ENCODE measurements around the genes NRP2 and ZDBF2.

GRCh38 chr2:205679859-205680621 is 2.3 kb upstream of the NRP2 start:
- RRBS, result no CpG with 5 or more reads among the region's 5 CpGs

GRCh38 chr2:205682111-205683360 is at the start of gene NRP2:
TSS of gene NRP2 (plus strand) at chr2:205682501.
- RRBS, result 2% methylated on average over 21 of the region's 96 CpGs

DNA sequence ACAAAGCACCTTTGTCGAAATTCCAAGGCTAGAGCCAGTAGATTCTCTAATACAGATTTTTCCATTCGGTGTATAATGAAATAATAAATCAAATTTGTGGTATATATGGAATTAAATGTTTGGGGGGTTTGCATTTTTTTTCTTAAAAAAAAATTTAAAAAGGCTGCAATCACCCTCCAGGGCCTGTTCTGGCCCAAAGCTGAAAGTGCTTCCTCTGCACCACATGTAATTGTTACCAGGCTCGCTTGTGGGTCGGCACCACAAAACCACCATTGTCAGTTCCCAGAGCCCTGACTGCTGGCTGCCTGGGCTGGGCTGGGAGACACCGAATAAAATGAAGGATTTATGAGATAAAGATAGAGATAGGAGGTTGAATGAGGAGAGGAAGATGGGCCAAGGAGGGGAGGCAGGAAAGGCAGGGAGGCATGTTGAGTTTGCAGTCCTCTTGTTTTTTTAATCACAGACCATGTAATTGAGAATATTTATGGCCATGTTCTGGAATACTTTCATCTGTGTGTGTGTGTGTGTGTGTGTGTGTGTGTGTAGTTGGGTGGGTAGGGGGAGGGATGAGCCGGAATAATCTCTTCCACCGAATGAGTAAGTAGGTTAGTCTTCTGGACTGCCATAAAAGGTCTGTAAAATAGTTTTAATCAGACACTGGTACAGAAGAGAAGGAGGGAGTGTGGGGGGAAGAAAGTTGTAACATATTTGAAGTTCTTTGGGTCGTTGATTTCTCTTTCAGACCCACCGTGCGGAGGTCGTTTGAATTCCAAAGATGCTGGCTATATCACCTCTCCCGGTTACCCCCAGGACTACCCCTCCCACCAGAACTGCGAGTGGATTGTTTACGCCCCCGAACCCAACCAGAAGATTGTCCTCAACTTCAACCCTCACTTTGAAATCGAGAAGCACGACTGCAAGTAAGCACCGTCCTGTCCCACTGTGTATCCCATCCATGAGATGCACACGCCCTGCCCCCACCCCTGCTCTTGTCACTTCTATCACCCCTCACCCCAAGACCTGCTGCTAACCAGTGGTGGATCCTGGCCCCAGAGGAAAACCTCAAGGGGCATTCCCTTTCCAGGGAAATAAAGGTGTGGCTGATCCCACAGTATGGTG is 14.9 kb downstream of the NRP2 start:
- RRBS, result no CpG with 5 or more reads among the region's 19 CpGs

DNA sequence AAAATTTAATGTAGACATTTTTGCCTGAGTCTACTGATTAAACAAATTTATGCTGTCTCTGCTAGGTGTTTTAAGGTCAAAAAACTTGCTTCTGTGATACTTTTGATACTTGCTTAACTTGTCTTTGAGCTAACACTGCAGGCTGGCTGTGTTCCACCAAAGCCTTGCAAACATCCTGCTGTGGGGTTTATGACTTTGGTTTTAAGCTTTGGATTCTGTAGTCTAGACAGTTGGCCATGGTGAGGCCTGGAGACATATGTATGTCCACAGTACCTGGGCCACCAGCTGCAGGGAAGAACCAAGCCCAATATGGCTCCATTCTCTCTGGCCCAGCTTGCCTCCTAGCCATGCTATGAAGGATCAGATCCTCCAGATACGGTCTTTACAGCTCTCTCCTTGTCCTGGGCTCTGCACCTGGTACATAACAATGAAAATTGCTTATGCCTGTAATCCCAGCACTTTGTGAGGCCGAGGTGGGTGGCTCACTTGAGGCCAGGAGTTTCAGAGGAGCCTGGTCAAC is 113.8 kb downstream of the INO80D start:
- RRBS, result no CpG with 5 or more reads among the region's 2 CpGs

DNA sequence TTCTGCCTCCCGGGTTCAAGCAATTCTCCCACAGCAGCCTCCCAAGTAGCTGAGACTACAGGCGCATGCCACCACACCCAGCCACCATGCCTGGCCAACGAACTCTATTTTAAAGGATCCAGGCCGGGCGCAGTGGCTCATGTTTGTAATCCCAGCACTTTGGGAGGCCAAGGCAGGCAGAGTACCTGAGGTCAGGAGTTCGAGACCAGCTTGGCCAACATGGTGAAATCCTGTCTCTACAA is 63.3 kb downstream of the INO80D start:
- RRBS, result no CpG with 5 or more reads among the region's 6 CpGs

DNA sequence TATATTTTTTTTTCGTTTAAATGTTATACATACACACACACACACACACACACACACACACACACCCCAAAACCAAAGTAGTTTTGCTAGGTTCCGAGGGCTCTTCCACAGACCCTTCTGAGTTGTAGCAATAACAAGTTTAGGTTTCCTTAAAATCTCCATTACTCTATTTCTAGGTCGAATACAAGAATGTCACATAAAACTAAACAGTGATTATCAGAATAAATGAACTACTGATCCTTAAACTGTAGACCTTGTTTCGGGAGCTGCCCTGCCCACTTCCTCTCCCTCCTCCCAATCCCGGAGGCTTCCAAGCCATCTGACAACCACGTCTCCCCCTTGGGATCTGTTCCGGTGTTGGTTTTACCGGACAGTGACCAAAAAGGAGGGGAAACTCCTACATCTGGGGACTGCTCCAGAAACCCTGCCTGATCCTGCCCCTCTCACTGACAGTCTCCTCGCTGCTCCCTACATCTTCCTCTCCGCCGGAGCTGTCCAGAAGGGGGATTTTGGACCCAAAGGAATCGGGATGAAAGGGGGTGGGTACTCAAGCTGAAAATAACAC is 1.7 kb downstream of the INO80D start:
- RRBS, result under 1% methylated on average over 7 of the region's 12 CpGs

DNA sequence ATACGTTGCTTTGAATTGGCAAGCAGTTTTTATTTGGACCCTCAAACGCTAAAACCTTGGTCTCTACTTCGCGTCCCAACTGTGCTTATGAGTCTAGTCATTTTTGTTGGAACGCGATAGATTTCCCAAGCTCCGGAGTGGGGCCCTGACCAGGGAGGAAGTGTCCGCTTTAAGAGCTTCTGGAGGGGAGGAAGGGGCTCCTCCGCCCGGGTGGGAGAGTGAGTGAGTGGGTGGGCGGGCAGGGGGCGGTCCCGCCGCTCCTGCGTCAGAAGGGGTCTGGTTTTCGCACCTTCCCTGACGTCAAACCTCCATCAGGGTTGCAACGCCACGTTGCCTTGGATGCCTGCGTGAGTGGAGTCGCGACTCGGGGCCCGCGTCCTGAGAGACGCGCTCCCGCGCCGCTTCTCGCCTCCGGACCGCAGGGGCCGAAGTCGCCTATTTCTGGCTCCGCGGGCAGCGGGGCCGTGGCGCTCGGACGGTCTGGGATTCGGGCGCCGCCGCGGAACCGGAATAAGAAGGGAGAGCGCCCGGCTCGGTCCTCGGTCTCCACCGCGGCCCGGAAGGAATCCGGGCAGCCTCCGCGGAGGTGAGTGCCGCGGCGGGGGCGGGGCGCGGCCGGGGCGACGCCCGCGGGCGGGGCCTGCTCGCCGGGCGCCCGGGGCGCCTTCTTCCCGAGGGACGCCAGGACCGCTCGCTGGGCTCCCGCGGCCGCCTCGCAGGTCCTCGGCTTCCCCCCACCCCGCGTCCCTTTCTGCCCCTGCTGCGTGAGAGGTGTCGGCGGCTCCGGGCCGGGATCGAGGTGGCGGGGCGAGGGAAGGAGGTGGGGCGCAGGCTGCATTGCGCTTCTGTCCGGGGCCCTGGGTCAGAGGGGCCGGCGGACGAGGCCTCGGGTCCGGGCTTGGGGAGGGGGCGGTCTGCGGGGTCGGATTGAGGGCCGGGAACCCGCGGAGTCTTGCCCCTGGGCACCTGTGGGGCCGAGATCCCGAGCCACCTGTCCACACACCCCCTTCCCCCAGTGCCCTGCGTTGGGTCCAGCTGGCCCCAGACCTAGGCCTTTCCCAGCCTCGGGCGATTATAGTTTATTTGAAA is at the start of gene ZDBF2:
Gene ZDBF2, plus strand, starts transcription at position 303 of the 1,089 bp plus-strand sequence.
- RRBS, result 75% methylated on average over 38 of the region's 113 CpGs

DNA sequence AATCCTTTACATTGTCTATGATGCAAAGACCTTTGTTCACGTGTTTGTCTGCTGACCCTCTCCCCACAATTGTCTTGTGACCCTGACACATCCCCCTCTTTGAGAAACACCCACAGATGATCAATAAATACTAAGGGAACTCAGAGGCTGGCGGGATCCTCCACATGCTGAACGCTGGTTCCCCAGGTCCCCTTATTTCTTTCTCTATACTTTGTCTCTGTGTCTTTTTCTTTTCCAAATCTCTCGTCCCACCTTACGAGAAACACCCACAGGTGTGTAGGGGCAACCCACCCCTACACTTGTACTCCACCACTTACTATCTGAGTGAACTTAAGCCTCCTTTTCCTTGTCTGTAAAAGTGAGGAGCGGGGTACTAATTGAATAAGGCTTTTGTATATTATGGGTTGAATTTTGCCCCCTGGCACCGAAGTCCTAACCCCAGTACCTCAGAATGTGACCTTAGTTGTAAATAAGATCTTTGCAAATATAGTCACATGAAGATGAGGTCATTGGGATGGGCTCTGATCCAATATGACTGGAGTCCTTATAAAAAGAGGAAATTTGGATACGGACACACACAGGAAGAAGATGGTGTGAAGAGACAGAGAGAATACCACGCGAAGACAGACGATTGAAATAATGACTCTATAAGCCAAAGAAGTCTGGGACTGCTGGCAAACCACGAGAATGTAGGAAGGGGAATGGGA is 98.3 kb downstream of the CPO start:
- RRBS, result no CpG with 5 or more reads among the region's 12 CpGs

- RRBS, result no CpG with 5 or more reads among the region's 41 CpGs
Observed at GRCh38 chr2:207123130-207124478, 42.1 kb downstream of the KLF7 start.

GRCh38 chr2:207156379-207156997 is 9.3 kb downstream of the KLF7 start:
- RRBS, result no CpG with 5 or more reads among the region's 2 CpGs

DNA sequence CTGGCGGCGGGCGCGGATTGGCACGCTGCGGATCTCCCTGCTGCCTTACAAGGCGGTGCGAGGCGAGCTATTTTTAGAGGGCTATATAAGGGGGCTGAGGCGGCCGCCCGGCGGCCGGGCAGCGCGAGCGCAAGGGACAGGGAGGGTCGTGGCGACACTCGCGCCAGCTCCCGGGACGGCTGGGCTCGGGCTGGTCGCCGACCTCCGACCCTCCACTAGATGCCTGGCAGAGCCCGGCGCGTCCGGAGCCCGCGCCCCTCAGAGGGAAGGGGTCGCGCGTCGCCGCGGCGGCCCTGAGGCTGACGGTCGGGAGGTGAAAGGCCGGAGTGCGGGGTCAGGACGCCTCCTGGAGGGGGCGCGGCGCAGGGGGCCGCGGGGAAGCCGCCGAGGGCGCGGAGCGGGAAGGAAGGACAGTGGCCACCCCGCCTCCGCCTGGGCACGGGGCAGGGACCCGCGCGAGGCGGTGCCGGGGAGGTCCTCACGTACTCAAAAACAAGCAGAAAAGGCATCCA is 579 bp upstream of the KLF7 start:
- RRBS, result 1% methylated on average over 10 of the region's 64 CpGs

DNA sequence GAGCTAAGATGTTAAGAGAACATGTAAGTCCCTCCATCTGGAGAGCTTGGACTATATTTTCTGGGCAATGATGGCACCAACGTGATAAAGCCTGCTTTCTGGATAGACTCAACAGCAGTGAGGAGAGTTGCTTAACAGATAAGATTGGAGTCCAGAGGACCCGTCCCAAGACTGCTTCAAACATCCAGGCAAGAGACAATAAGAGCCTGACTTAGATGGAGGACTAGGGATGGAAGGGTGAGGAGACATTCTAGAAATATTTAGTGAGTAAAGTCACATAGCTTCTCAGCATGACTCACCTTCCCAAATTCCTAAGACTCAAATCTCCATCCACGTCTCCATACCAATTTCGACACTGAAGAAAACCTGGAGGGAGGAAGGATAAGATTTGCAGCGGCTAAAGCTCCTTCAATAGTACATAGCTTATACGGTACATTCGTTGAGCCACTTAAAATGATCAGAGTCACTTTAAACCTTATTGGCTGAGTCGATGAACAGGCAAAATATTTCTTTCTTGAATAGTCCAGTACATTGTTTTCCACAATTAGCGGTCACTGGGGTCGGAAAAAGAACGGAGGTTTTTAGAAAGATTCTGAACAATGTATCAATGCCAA is 88.2 kb upstream of the KLF7 start:
- RRBS, result no CpG with 5 or more reads among the region's 11 CpGs

DNA sequence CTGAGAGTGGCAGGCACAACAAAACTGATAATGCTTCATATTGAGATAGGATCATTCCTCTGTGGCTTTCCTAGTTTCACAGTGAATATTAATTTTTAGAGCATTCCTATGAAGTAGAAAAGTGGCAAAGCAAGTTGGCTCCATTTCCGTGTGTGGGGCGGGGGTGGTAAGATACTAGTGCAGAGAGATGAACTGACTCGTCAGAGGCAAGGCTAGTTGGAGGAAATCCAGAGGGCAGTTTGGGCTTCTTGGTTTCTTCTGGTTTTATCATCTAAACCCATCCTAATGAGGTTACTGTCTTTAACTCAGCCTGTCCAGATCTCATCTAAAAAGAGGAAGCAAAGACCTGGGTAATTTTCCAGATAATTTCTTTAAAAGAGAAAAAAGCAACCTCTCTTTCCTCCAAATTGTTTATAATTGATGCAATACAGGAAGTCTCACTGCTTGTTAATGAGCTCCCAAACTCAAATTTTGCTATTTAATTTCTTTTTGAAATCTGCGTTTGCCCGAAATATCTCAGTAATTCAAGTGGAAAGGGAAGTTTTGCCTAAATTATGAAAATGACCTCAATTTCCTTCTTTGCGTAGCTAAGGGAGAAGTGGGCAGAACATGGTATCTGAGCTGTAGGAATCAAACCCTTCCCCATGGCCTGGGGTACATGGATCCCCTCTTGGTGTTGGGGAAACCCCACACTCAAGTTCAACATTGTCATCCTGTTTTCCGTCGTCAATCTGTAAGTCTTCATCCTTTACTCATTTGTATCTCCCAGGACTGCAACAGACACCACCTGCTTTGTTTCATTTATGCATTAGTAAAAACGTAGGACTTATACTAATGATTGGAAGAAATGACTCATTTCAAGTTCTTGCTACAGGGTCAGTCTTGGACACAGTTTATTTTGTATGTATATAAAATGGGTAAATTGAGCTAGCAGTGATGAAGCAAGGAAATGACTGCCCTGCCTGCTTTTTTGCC is 89.0 kb upstream of the KLF7 start:
- RRBS, result no CpG with 5 or more reads among the region's 9 CpGs

GRCh38 chr2:207334433-207335555 is 169.0 kb upstream of the KLF7 start:
- RRBS, result no CpG with 5 or more reads among the region's 28 CpGs

- RRBS, result no CpG with 5 or more reads among the region's 9 CpGs
Observed at GRCh38 chr2:207502651-207503630, 26.8 kb upstream of the CREB1 start.

DNA sequence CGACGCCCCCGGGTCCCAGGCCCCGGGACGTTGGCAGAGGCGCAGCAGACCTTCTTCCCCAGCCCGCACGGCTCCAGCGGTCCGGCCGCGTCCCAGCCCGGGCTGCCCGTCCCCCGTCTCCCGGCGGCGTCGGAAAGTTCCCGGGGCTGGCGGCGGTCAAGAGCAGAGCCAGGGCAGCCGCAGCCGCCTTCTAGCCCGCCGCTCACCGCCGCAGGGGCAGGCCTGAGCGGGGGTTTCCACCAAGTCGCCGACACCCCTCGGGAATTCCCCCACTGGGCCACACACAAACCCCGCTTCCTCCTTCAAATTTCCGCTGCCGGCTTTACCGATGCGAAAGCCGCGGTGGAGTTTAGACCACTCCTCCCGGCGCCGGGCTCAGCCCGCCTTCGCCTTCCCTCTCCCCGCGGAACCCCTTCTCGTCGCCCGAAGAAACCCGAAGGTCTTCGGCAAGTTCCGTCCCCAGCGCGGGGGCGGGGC is 338 bp upstream of the CREB1 start:
- RRBS, result under 1% methylated on average over 19 of the region's 55 CpGs

GRCh38 chr2:207530548-207531091 is 858 bp downstream of the CREB1 start:
- RRBS, result 4% methylated on average over 3 of the region's 31 CpGs

DNA sequence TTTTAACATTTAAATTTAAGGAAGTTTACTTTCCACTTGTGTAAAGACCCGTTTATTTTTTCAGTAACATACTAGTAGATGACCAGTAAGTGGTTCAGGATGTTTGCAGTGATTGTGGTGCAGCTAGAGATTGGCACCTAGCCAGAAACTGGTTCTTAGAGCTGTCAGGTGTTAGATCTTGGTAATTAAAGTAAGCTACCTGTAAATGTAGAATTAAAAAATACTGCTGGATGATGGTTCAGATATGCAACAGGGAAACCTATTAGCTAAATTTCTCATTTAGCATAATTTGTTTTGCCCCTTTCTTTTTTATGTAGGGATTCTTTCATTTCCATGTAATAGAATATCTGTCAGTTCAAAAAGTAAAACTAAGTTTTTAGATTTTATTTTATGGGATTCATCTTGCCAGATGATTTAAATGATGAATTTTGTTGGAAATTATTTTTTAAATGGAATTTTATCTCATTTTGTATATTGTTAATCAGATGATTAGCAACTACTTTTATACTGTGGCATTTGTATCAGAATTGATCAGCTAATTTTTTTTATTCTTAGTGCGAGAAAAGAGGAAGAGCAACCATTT is 14.9 kb downstream of the CCNYL1 start:
- RRBS, result no CpG with 5 or more reads among the region's 2 CpGs

- RRBS, result no CpG with 5 or more reads among the region's 3 CpGs
Observed at GRCh38 chr2:207775552-207775954, 5.8 kb upstream of the FZD5 start.

Data from CMK (cell line).